ENCODE measurements around the genes MEGF10, PRRC1 and CTXN3.

DNA sequence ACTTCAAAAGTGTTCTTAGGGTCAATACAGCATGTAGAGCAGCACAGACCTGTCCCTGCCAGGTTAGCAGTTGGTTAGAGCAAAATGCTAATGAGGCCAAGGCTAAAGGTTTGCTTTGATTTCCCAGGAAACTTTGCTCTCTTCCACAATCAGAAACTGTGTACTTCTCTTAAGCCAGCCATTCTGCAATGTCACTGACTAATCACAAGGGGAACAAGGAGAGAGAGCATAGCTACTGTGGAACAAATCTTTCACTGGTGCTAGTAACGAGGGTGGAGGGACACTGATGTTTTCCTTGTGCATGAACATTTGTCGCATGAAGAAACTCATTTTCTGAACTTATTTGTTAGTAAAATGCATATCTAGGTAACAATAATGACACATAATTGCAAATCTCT, 53.0 kb upstream of the GRAMD2B start:
- PRO-cap = bidirectional peak, plus-strand start at position 207 of the sequence, minus-strand start at position 182 of the sequence
- RAMPAGE, long total RNA, 5 experiments = no peak in any of the 5 experiments
- RRBS = no CpG with 5 or more reads among the region's 2 CpGs

DNA sequence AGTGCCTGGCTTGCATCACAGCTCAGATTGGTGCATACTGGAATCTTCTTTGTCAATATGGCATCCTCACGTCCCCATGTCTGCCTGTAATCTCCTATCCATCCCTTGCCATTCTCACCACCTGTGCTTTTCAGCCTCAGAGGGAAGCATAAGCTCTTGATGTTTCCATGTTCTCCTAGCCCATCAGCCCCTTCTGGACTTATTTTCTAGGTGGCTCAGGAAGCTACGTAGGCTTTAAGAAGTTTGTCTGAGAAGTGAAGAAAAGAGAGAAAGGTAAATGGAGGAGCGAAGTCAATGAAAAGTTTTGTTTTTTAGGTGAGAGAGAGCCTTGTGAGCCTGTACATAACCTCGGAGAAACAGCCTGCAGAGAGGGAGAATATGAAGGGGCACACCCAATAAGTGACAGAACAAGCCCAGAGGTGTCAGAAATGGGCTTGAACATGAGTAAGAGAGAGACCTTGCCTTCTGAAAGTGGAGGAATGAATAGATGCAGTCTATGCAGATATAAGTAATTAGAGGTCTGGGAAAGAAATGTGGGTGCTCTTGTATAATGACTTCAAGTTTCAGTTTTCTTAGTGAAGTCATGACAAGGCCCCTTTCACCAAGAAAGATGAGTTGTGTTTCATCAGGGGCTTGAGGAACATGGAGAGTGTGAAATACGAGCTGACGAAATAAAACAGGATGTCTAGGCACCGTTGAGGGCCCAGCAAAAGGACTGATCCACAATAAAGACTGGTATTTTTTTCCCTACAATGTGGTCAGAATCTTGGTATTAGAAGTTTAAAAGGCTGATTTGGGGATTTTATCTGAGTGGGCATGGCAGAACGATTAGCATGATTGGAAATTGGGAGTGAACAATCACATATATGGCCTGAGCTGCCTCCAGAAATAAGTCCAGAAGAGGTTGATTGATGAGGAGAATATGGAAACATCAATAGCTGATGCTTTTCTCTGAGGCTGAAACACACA, 15.0 kb downstream of the GRAMD2B start:
- PRO-cap = no peak
- RAMPAGE, long total RNA, 5 experiments = start-site peak on the plus strand in 1 of 5 experiments, centred at position 387 of the sequence, 18 reads per replicate
- RRBS = no CpG with 5 or more reads among the region's 8 CpGs

DNA sequence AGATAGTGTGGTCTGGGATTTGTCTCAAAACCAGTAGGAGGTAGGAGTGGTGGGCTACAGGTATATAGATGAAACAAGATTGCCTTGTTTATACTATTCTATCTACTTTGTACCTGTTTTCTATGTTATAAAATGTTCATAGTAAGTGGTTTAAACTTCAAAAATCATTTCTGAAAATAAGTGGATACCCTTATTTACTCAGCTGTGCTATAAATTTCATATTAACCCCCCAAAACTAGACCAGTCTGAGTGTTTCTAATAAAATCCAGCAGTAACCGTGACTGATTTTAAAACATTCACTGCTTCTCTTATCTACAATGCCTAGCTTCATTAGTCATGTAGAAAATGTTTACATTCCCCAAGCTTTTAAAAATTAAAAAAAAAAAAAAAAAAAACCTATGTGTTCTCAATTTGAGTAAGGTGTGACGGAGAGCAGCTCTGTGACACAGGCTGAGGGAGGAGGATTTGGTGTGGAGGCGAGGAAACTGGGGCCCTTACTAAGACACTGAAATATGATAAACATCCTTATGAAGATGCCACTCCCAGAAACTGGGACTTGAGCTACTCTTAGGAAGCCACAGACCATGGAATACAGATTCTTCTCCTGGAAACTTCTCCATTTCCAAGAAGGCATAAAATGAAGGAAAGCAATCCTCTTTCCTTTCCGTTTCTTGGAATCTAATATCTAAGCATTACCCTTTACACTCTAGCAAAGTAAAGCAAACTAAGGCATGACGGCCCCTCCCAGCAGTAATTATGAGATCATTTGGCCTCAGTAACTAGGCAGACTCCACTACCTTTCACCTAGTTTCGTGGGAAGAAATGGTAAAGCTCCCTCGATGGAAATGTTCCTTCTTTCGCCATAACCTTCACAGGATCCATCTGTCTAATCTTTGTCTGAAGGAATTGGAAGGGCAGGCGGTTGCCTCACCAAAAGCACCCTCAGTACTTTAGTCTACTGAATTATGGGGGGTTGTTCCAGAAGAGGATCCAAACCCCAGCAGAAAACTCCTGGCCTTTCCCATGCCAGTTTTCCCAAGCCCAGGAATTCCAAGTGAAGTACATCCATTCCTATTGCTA, 23.4 kb downstream of the GRAMD2B start:
- PRO-cap = unidirectional peak, minus-strand start at position 673 of the sequence
- RAMPAGE, long total RNA, 5 experiments = no peak in any of the 5 experiments
- RRBS = no CpG with 5 or more reads among the region's 9 CpGs

DNA sequence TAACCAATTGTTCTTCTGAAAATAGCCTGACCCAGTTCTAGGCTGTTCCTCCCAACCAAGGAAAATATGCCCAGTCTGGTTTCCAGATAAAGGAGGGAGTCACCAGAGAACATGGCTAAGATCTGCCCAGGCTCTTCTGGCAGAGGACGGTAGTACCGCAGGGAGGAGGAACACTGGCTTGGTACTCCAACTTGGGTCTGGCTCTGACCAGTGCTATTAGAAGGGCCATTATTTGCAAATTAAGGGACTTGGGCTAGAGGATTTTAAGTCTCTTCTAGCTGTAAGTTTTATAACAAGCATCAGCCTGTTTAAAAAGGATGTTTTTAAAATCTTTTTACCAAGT, 63.2 kb downstream of the GRAMD2B start:
- PRO-cap = no peak
- RAMPAGE, long total RNA, 5 experiments = no peak in any of the 5 experiments
- RRBS = no CpG with 5 or more reads among the region's 2 CpGs

DNA sequence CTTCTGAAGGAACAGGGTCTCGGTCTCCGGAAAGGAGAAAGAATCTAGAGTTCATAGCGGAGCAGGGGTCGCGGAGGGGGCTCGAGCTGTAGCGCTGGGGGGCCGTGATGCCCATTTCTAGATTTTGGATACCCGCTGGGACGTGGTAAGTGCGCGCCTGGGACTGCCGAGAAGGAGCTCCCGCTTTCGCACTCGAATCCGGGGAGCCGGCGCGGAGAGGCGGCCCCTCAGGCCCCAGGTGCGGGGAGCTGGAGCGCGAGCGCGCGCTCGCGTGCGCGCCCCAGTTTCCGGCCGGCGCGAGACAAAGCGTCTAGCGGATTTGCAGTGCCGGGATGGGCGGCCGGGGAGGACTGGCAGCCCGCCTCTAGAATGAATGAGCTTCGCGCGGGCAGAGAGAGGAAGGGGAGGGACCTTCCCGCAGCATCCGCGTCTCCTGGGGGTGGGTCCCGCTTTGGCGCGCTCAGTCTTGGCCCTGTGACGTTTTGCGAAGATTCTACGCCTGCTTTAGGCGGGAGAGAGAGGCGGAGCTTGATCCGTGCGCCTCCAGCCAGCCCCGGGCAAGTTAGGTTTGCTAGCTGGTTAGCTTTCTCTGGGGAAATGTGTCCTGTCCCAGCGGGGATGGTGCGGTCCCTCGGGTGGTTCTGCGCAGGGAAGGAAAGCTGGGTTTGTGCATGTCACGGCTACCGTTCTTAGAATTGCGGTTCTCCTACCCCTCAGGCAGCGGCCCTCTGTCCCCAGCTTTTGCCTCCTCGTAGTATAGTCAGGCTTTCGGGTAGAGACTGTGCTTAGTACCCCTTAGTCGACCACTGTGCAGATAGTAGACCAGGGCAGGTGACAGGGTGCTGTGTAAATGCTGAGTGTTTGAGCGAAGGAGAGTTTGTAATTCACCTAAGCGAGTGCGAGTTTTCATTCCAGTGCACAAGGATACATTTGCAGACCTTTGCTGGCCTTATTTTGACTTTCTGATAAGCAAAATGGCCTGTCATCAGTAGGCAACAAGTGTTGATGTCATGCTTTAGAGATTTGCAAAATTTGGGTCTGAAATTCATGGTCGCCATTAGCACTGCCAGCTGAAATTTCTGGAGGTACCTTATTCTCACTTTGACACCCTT, 1.4 kb downstream of the LMNB1 start:
- PRO-cap = bidirectional peak, plus-strand start at position 477 of the sequence, minus-strand start at position 242 of the sequence
- RAMPAGE, long total RNA, 5 experiments = no peak in any of the 5 experiments
- RRBS = 2% methylated on average over 17 of the region's 73 CpGs

DNA sequence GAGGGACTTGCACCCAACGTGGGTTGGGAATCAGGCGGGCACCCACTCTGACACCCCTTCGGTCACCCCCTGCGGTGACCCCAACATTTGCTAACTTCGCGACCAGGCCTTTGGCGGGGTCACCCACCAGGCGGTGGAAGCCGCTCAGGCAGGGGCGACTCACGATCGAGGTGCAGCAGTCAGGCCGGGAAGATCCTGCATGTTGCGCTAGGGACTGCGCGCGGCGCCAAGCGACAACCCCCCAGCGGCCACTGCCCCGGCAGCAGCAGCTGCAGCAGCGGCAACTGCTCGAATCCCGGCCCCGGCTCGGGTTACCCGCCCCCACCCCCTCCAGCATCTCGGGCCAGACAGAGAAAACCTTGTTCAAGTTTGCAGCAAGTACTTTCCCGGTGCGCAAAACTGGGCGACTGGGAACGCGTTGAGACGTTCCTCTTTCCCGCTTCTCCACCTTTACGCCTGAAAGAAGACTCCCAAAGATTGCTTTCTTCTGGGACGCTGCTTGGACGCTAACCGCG, at the start of gene MEGF10:
MEGF10 (plus strand) TSS at position 346 of the 515 bp plus-strand sequence.
- PRO-cap = unidirectional peak, plus-strand start at position 396 of the sequence
- RAMPAGE, long total RNA, 5 experiments = start-site peak on the plus strand in 2 of 5 experiments, centred at positions 368 to 370 of the sequence, 5 to 54 reads per replicate
- RRBS = 8% methylated on average over 12 of the region's 40 CpGs

DNA sequence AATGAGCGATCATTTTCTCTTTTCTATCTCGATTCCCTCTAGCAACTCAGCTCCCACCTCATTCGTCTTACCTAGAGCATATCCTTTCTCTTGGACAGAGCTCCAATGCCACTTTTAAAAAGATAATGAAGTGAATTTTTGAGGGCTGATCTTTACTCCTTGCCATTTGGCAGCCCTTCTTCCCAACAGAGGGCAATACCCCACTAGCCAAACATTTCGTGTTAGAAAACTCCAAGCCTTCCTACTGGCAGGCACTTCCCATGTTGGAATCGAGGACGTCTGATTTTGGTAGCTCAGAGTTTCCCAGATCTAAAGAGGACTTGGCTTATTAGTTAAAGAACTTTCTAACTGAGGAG, 108.0 kb upstream of the PRRC1 start:
- PRO-cap = no peak
- RAMPAGE, long total RNA, 5 experiments = no peak in any of the 5 experiments
- RRBS = no CpG with 5 or more reads among the region's 6 CpGs

- PRO-cap = bidirectional peak, plus-strand start at chr5:127517651, minus-strand start at chr5:127517467; unidirectional peak, plus-strand start at chr5:127517860; unidirectional peak, plus-strand start at chr5:127517952; unidirectional peak, minus-strand start at chr5:127518289
- RAMPAGE, long total RNA, 5 experiments = start-site peak on the plus strand in 4 of 5 experiments, at chr5:127517608-127517710 at its widest, 44 to 253 reads per replicate
- RRBS = no CpG with 5 or more reads among the region's 76 CpGs
Observed at GRCh38 chr5:127517574-127518723, at the start of gene PRRC1. PRRC1 (plus strand) TSS chr5:127517640.

DNA sequence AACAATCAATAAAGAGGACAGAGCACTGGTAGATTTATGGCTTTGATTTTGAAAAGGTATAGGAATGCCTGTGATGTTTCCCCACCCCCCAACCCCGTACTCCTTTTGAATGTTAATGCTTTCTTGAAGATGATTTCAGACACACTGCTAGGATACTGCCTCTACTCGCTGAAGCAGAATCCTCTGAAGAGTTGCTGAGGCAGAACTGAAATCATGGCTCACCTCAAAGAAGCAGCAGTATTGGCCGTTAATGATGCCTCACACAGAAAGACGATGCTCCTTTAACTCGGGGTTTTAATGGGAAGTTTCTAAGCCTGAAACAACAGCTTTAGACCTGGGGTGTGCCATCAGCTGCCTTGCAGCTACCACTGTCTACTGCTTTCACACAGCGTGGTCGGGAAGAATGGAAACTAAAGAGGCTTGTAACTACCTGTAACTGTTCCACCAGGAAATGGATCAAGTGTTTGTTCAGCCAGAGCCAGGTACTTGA, at the start of gene CTXN3:
CTXN3 (plus strand) TSS at position 176 of the 490 bp plus-strand sequence.
- PRO-cap = no peak
- RAMPAGE, long total RNA, 5 experiments = no peak in any of the 5 experiments
- RRBS = no CpG with 5 or more reads among the region's 7 CpGs

DNA sequence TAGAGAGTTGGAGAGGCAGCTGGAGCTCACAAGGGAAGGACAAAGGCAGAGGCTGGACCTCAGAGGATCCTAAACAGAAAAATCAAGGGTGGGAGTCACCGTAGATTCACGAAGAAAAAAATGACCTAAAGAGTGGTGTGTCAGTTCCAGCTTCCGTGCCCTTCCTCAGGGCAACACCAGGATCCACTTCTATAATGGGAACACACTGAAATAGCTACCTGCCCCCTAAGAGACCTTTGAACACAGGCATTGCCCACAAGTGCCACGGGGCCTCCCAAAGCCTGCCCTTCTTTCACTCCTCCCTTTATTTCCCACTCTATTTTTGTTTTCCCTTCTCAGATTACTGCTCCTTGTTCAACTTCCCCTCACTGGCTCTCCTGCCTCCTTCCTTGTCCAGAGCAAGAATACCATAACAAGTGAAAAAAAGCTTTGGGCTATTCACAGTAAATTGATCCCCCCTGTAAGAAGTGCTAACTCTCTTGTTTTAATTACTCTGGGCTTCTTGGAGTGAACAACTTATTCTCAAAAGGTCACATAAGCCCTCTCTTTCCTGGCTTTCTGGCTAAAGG, 11.1 kb downstream of the CTXN3 start:
- PRO-cap = no peak
- RAMPAGE, long total RNA, 5 experiments = no peak in any of the 5 experiments
- RRBS = no CpG with 5 or more reads among the region's 4 CpGs

GRCh38 chr5:127844543-127845046, 141.4 kb downstream of the CCDC192 start:
- PRO-cap = no peak
- RAMPAGE, long total RNA, 5 experiments = no peak in any of the 5 experiments
- RRBS = no CpG with 5 or more reads among the region's 9 CpGs

GRCh38 chr5:127885713-127886288, 182.6 kb downstream of the CCDC192 start:
- PRO-cap = no peak
- RAMPAGE, long total RNA, 5 experiments = no peak in any of the 5 experiments
- RRBS = no CpG with 5 or more reads among the region's 4 CpGs

DNA sequence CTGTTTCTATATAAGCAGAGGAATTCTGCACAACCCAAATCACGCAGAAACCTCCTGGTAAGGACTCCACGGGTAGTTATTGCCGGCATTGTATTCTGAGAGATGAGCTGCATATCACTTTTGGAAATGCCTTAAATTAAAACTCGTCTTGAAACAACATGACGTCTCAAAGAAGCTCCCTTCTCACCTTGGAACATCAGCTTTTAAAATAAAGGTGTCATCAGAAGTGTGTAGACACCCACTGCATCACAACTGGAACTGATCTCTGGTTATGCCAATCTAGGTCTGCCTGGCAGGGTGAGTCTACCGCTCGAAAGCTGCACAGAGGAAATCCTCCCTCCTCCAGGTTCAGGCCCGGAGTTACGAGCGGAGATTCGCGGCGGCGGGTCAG, 1.0 kb upstream of the SLC12A2 start:
- PRO-cap = no peak
- RAMPAGE, long total RNA, 5 experiments = no peak in any of the 5 experiments
- RRBS = under 1% methylated on average over 7 of the region's 14 CpGs

DNA sequence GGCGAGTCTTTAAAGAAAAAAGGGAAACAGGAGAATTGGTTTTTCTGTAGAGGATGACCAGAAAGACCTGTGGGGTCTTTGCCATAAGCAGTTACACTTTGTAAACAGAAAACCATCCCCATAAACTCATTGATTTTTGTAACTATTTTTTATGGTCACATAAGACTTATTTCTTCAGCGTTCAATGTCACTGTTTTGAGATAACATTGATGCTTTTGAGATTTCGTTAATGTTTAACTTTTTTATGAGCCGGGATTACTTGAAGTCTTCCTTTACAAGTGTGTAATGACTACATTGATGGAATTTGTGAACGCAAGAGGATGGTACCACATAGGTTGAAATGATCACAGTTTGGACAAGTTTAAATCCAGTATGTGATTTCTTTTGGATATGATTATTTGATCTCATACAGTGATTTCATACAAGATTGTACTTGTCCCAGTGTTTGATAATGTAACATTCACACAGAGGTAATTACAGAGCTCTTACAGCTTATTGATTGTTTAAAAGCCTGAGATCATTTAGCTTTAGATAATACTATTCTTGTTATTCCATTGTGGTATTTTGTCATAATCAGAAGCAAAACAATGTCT, 1.9 kb downstream of the SLC12A2 start:
- PRO-cap = no peak
- RAMPAGE, long total RNA, 5 experiments = no peak in any of the 5 experiments
- RRBS = no CpG with 5 or more reads among the region's 5 CpGs

- PRO-cap = no peak
- RAMPAGE, long total RNA, 5 experiments = start-site peak on the plus strand in 1 of 5 experiments, at chr5:128115994-128116112 at its widest, 6 reads per replicate
- RRBS = no CpG with 5 or more reads among the region's 1 CpG
Observed at GRCh38 chr5:128115912-128116159, 32.3 kb downstream of the SLC12A2 start.

GRCh38 chr5:128537734-128538076, 340 bp downstream of the FBN2 start:
- PRO-cap = no peak
- RAMPAGE, long total RNA, 5 experiments = no peak in any of the 5 experiments
- RRBS = 14% methylated on average over 17 of the region's 34 CpGs

DNA sequence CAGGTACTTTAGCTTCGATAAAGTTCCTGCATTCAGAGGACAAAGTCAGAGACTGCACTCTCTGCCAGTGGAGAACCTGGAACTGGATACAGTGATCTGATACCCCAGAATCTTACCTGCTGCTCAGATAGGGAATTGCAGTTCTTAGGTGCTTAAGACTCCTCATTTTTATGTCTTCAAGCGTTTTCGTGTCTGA, 1.8 kb downstream of the ISOC1 start:
- PRO-cap = no peak
- RAMPAGE, long total RNA, 5 experiments = no peak in any of the 5 experiments
- RRBS = no CpG with 5 or more reads among the region's 3 CpGs

GRCh38 chr5:129766486-129766877, 18.6 kb downstream of the MINAR2 start:
- PRO-cap = no peak
- RAMPAGE, long total RNA, 5 experiments = no peak in any of the 5 experiments
- RRBS = no CpG with 5 or more reads among the region's 7 CpGs

DNA sequence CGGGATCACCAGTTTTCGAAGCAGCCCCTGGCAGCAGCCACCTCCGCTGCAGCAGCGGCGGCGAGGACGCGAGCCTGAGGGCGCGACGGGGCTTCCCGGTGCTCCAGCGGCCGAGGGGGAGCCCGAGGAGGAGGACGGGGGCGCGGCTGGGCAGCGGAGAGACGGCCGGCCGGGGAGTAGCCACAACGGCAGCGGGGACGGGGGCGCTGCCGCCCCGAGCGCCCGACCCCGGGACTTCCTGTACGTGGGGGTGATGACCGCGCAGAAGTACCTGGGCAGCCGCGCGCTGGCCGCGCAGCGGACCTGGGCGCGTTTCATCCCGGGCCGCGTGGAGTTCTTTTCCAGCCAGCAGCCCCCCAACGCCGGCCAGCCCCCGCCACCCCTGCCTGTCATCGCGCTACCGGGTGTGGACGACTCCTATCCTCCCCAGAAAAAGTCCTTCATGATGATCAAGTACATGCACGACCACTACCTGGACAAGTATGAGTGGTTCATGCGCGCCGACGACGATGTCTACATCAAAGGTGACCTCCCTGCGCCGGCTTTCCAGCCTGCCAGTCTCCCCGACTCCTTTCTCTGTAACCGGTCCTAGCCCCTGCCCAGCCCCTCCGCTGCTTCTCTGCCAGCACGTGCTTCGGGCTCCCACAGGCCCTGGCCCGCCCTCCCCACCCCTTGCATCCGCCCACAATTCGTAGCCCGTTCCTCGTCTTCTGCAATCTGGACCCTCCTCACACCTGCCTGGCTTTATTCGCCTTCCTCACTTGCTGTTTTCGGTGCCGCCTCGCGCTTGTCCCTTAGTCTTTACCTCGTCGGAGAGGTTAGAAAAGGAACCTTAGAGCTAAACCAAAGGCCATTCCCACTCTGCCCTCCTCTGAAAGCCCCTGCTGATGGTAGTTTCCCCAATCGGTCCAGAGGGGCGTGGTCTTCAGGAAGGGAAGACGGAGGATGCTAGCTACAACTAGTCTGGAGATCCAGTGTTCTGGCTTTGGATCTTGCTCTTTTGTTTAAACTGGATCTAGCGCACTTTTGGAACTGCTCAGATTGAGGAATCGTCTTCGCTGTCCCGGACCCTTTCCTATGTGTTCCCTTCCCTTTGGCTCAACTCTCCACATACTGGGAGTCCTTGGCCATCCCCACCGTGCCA, 1.2 kb downstream of the CHSY3 start:
- PRO-cap = unidirectional peak, minus-strand start at position 240 of the sequence
- RAMPAGE, long total RNA, 5 experiments = no peak in any of the 5 experiments
- RRBS = 6% methylated on average over 38 of the region's 85 CpGs

DNA sequence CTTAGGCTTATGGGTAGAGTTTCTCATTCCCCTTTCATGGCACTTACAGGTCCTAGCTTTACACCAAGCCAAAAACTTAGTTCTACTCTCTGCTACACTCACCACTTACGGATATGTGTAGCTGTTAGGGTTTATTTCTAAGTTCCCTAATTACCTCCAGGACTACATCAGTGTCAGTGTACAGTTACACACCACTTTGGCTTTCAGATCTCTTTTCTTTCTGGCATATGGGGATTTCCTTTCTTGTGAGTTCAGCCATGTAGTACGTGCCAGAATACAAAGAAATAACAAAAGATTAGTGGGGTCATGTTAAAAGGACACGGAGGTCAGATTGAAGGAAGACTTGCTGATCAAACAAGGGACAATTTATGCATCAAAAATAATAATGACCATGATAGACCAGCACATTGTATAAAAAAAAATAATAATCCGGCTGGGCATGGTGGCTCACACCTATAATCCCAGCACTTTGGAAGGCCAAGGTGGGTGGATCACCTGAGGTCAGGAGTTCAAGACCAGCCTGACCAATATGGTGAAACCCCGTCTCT, 41.8 kb downstream of the LYRM7 start:
- PRO-cap = no peak
- RAMPAGE, long total RNA, 5 experiments = no peak in any of the 5 experiments
- RRBS = no CpG with 5 or more reads among the region's 5 CpGs

Data from stomach (tissue), 7 donors.